ENCODE measurements around the genes KLHL10 and RAMP2.

DNA sequence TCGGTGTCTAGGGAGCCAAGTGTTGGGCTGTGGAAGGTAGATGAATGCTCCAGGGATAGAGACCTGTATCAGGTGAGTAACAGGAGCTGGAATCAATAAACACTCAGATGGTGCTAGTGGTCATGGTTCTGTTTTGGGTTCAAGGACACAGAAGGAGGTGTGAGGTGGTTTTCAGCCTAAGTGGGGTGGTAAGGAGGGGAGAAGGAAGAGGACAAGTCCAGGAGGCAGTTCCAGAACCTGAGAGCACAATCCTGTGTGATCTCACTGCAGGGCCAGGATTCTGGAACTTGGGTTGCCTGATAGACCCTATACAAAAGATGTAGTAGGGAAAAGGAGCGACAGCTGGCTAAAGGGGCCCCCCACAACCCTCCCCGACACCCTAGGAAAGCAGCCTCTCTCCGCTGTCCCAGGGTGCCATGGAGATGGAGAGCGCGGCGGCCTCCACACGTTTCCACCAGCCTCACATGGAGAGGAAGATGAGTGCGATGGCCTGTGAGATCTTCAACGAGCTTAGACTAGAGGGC is at the start of gene KLHL10:
KLHL10 (plus strand) TSS at position 309 of the 524 bp plus-strand sequence.
- RRBS = no CpG with 5 or more reads among the region's 10 CpGs

DNA sequence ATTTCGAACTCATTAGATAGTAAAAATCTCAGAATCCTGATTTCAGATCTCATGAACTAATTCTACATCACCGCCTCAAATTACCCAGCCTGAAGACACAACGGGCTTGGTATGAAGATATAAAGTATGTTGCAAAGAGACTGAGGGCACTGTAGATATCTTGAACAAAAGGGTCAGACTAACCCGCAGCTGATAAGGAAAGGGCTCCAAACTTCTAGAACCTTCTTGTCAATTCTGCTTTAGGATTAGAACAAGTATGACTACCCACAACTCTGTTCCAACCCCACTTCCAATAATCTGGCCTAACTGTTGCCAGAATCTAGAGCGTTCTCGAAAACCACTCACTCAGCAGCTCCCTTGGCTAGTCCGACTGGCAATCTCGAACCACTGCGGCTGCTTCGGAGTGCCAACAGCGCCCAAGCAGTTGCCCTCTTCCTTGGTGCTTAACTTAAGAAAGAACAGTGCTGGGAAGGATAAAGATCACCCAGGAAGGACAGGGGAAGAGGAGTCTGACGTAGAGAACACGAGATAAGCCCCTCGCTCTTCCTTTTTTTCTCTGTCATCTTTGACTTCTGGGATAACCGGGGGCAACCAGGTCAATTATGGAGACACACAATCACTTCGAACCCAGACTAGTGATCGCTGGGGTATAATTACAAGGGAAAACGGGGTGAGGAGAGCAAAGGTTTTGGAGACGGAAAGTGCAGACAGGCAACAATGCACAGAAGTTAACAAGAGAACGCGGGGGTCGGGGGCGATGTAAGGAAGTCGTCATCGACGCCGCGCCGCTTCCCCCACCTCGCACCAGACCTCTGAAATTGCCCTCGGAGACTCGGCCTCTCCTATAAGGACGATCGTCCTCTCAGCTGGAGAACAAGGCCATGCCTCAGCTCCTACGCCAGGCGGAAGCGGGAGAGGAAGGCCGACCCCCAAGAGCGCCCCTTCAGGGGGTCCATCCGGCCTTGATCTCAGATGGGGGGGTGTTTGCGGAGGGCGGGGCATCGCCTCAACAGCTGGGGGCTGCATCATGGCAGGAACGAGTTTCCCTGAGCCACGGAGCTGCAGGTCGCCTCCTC is 659 bp downstream of the DNAJC7 start:
- RRBS = no CpG with 5 or more reads among the region's 46 CpGs

DNA sequence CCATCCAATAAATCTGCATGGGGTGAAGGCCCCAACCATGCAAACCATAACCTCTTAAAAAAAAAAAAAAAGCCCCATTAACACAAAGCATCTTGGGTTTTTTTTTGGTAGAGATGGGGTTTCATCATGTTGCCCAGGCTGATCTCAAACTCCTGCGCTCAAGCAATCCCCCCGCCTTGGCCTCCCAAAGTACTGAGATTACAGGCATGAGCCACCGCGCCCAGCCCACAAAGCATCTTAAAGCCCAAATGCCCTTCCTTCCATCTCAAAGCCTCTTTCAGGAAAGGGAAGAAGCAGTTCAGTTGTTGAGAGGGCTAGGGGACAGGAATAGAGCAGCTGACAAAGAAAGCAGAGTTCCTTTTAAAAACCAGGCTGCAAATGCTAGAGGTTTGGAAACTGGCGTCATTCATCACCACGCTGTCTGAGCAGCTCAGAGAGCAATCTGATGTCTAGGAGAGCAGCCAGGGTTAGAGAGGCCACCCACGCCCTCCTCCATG is 12.6 kb downstream of the RAB5C start:
- RRBS = no CpG with 5 or more reads among the region's 7 CpGs

GRCh38 chr17:42153515-42154817 is 823 bp downstream of the RAB5C start:
- RRBS = no CpG with 5 or more reads among the region's 25 CpGs

GRCh38 chr17:42167633-42168126 is 12.9 kb upstream of the RAB5C start:
- RRBS = 67% methylated on average over 1 of the region's 8 CpGs

DNA sequence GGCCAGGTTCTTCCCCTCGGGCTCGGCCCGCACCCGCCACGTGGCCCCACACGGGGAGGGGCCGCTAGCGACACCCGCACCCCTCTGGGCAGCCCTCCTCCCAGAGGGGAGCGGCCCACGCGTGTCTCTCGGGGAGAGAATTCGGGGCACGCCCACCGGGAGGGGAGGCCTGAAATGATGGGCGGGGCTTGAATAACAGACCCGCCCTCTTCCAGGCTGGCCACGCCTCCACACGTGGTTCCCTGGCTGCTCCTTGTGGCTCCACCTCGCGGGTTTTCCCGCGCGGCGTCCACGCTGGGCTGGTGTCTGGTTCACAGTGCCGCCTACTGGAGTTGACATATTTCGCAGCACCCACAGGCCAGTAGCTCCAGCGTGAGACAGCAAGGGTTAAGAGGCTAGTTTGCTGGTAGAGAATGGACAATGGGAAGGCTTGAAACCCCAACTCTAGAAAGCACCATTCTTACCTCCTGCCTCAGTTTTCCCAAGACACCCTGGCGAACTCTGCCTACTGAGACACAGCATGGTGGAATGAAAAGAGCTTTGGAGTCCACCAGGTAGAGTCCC is 300 bp upstream of the KCNH4 start:
- RRBS = no CpG with 5 or more reads among the region's 31 CpGs

- RRBS = no CpG with 5 or more reads among the region's 15 CpGs
These were observed 17.6 kb upstream of the GHDC start for GRCh38 chr17:42211658-42212577.

DNA sequence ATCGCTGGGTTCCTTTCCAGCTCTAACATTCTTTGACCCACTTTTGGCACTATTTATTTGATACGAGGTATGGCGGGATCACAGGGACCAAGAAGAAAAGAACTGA is 1.1 kb downstream of the STAT5B start:
- RRBS = no CpG with 5 or more reads among the region's 3 CpGs

DNA sequence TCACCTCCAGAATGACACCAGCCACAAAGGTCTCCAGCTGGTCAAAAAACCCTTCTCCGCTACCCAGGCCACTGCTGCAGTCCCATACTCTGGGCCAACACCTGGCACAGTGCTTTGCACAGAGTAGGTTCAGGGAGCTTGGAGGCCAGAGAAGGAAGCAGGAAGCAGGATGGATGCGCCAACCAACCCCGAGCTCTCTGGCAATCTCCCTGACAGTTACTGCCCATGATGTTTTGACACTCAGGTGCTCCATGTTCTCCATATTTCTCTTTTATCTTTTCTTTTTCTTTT is 1.2 kb upstream of the STAT5B start:
- RRBS = no CpG with 5 or more reads among the region's 3 CpGs

GRCh38 chr17:42283354-42283938 is 4.9 kb upstream of the STAT5A start:
- RRBS = no CpG with 5 or more reads among the region's 6 CpGs

GRCh38 chr17:42286210-42286821 is 2.0 kb upstream of the STAT5A start:
- RRBS = no CpG with 5 or more reads among the region's 5 CpGs

- RRBS = 25% methylated on average over 5 of the region's 48 CpGs
These were observed 23.9 kb downstream of the STAT5A start for GRCh38 chr17:42312029-42312839.

- RRBS = no CpG with 5 or more reads among the region's 11 CpGs
These were observed 27.1 kb downstream of the STAT5A start for GRCh38 chr17:42315134-42315983.

DNA sequence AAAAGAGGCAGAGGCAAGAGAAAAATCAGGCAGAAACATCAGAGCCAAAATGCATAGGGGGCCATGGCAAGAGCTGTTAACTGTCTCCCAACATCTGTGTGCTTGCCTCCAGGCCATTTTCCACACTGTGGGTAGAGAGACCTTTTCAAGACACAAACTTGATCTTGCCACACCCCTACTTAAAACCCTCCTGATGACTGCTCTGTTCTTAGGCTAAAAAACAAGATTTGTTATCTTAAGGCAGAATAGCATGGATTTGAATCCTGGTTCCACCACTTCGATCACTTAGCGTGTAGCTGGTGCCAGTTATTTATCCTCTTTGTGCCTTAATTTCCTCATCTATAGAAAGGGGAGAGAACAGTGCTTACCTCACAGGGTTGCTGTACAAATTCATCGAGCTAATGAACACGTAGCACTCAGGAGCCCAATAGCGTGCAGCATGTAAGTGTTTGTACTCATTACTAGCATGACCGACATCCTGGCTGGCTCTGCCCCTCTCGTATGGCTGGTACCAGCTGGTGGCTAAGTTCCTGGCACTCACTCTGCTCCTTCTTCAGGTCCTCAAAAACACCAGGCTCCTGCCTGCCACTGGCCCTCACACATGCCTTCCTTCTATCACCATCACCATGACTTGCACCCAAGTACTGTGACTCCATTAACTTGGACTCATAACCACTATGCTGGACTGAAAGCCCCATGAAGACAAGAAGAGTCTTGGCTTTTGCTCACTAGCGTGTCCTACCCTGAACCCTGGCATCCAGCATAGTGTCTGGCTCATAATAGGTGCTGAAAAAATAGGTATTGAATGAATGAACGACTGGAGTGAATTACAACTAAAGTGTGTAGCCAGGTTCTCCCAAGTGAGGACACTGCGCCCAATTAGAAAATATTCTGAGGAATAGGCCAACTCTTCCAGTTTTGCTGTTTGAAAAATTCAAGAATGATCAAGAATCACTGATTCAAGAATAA is 25.6 kb downstream of the STAT3 start:
- RRBS = no CpG with 5 or more reads among the region's 10 CpGs

DNA sequence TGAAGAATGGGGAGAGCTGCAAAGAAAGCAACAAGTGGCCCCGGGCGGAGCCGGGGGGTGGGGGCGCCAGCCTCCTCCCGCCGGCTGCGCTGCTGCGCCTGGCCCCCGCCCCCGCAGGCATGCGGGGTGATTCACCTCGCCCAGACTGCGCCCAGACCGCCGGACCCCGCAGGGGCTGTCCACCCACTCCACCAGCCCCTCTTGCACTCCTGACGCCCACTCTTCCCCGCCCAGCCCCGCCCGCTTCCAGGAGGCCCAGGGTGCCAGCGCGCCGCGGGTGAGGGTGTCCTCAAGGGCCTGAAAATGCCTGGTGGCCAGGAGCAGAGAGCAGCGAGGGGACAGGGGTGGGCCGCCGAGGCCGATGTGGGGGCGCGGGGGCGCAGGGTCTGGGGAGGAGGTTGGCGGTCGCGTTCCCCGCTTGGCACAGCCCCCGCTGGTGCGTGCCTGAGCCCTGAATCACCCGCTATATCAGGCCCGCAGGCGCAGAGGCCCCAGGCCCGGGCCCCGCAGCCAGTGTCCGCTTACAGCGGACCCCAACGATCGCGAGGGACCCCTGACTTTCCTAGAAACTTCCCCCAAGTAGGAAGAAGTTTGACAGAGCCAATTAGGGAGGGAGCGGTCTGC is 1.3 kb downstream of the CAVIN1 start:
- RRBS = 6% methylated on average over 9 of the region's 48 CpGs

- RRBS = no CpG with 5 or more reads among the region's 13 CpGs
These were observed 7.6 kb upstream of the HSD17B1 start for GRCh38 chr17:42544960-42545648.

DNA sequence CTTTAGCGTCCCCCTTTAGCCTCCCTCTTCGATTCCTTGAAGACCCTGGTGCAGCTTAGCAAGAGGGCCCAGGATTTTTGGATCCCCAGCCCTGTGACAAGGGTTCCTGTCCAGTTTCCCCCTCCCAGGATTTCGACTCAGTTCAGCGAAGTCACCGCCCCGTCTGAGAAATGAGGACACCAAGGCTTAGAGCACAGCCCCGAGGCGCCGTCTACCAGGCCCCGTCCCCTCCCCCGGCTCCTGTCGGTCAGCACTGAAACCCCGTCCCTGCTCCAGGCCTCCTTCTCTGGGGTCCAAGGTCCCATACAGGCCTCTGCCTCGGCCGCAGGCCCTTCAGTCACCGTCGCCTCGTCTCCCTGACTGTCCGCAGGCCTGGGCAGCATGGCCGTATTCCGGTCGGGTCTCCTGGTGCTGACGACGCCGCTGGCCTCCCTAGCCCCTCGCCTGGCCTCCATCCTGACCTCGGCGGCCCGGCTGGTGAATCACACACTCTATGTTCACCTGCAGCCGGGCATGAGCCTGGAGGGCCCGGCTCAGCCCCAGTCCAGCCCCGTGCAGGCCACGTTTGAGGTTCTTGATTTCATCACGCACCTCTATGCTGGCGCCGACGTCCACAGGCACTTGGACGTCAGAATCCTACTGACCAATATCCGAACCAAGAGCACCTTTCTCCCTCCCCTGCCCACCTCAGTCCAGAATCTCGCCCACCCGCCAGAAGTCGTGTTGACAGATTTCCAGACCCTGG is 466 bp downstream of the COASY start:
- RRBS = 3% methylated on average over 9 of the region's 42 CpGs

- RRBS = 16% methylated on average over 5 of the region's 33 CpGs
These were observed 1.7 kb downstream of the PLEKHH3 start for GRCh38 chr17:42674771-42675875.

DNA sequence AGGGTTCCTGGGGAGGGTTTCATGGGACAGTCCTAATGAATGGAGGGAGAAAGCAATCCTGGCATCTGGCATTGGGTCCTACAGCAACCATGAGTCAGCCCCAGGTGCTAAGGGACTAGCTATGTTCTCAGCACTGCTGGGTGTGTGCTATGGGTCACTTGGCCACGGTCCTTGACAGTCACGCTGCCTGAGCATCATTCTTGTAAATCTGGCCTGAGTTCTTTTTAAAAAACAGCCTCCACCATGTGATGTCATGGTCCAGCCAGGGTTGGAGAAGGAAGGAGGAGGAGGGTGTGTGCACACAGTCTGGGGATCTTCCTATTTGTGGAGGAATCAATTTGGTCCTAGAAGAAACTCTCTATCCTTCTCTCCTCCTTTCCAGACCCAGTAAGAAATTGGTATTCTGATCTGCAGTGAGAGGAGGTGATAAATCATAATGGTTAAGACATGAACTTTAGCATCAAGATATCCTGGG is 6.2 kb upstream of the RAMP2 start:
- RRBS = no CpG with 5 or more reads among the region's 2 CpGs

- RRBS = 11% methylated on average over 38 of the region's 104 CpGs
These were observed at the start of gene RAMP2 for GRCh38 chr17:42760560-42761827. TSS of gene RAMP2 (plus strand) at chr17:42761227.

All from GM06990 (cell line).